Hematopoietic multipotent progenitor cell (in vitro differentiated cells): ENCODE measurements around a stretch of chr2.

DNA sequence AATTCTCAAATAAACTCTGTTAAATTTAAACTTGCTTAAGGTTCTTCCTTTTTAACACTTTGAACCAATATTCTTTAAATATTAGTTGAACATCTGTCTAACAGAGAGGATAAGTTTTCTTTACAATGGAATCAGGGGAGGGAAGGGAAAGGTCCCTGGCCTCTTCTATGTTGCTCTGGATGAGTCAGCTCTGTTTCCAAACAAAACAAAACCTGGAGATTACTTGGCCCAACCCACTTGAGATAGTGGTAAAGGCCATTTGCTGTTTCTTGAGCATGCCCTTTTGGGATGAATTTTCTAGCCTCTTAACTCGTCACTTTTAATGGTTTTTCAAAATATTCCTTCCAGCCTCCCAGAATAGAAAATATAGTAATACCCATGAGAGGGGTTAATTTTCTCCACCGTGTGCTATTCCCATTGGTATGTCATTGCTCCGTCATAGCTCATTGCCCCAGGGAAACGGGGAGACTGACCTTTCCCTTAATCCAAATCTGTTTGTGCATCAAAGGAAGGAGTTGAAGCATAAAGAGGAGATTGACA lies 112.2 kb upstream of the FHL2 start:
- CAGE, long polyA plus RNA = no peak

DNA sequence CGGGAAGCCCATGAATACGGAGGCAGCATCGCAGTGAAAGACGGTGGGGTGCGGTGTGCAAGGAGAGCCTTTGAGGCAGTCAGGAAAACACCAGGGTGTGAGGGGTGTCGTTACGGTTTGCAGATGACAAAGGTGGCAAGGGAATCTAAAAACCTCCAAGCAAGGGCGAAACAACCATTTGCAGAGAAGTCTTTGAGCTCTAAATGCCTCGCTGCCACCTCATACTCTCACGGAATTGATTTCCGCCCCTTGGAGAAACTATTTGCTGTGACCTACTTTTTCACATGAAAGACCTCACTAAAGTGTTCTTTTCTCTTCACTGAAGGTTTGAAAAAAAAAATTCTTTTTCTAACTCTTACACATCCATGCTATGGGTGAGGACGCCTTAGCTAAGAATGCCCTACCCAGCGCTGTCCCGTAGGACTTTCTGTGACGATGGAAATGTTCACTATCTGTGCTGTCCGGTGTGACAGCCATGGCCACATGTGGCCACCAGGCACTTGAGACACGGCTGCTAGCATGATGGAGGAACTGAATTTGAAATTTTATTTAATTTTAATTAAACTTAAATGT lies 169.4 kb upstream of the FHL2 start:
- CAGE, long polyA plus RNA = no peak

GRCh38 chr2:105856734-105857535 lies 112.2 kb downstream of the NCK2 start:
- CAGE, long polyA plus RNA = no peak

- CAGE, long polyA plus RNA = no peak
Observed at GRCh38 chr2:105934868-105935461, 130.5 kb upstream of the ECRG4 start.

GRCh38 chr2:106066149-106066393 lies 583 bp downstream of the ECRG4 start:
- CAGE, long polyA plus RNA = no peak

DNA sequence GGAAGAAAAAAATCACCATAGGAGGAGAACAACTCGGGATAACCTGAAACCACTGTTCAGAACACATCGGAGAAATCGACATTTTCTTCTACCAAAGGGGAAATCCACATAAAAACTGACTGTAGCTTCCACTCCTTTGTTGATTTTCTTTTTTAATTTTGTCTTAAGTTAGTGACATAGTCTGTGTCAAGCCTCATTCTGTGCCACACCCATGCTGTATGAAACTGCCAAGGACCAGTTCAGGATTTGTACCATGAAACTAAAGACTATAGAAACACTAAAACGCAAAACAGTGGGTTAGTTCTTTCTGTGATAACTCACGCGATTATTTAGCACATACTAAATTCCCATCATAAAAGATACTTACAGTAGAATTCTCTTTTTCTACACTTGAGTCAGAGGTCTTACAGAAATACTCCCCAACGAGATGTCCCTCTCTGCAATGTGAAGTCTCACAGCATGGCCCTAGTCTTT lies 54.5 kb downstream of the UXS1 start:
- CAGE, long polyA plus RNA = no peak

DNA sequence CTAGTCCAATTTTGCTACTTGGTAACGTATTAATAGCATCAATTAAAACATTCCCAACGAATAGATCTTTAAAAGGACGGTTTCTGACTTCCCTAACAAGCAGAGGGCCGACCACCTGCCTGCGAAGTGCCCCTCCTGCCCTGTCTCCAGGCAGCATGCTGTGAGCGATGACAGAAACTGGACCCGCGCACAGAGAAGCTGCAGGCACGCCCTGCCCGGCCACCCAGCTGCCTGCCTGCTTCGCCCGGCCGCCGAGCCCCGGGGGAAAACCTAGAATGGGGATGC lies 856 bp downstream of the UXS1 start:
- CAGE, long polyA plus RNA = no peak

- CAGE, long polyA plus RNA = no peak
Observed at GRCh38 chr2:106384448-106385131, 83.6 kb downstream of the RGPD3 start.

DNA sequence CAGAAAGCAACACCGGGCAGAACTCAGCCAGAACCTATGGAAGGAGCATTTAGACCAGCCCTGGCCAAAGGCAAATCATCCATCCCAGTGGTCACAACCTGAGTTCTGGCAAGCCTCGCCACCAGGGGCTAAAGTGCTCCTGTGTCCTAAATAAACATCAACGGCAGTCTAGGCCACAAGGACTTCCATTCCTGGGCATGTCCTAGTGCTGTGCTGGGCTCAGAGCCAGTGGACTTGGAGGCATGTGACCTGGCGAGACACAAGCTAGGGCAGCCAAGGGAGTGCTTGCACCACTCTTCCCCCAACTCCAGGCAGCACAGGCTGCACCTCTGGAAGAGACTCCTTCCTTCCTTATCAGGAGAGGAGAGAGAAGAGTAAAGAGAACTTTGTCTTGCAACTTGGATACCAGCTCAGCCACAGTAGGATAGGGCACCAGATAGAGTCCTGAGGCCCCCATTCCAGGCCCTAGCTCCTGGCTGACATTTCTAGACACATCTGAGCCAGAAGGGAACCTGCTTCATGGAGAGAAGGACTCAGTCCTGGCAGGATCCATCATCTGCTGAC lies 68.9 kb downstream of the ST6GAL2 start:
- CAGE, long polyA plus RNA = no peak

DNA sequence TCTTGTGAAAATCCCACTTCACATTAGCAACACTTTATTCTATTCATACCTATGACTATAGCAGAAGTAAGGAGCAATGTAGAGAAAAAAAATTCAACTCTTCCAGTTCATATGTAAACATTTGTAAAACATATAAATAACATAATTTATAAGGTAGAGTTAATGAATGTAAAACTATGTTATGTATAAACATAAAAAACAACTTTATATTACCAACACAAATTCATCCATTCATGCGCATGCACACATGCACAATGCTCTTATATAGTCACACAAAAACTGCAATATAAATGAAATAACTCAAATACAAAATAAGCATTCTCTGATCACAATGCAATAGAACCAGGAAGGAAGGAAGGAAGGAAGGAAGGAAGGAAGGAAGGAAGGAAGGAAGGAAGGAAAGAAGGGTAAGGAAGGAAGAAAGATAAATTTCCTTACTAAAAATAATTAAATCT lies 381.8 kb upstream of the RGPD4 start:
- CAGE, long polyA plus RNA = no peak

DNA sequence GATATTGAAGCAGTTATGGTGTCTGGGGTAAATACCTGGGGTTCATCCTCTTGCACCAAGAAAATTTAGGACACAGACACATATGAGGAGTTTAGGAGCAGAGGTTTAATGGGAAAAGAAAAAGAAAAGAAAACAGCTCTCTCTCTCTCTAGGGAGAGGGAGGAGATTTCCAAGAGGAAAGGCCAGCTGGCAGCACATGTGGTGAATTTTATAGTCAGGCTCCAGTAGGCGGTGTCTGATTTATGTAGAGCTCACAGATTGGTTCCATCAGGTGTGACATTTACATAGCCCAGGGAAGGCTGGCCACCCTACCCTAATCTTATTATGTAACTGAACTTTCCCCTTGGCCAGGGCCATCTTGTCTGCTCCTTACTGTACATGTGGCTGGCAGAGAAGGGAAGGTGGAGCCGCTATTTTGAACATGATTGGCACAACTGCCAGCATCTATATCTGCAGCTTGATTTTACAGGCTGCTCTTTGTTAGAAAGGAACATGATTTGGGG lies 297.5 kb upstream of the RGPD4 start:
- CAGE, long polyA plus RNA = no peak

DNA sequence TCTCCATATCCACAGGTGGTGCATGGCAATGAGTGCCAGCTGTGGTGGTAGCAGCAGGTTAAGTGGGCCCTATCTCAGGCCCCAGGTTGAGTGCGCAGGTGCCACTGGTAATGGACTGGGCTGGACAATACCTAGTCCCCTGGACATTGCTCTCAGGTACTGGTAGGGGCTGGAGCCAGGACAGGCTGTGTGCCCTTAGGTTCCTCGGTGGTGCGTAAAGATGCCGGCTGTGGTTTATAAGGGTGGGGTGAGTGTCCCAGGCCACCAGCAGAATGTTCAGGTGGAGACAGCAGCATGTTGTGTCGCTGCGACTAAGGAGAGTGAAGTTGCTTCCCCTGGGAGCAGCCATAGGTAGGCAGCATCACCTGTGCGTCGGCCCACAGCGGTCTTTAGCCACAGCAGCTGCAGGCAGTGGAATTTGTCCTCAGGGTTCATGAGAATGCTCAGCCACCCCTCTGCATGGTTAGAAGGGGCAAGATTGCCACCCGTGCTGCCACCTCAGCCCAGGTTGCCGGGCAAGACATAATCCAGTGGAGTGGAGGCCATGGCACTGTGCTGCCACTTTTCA lies 14.9 kb downstream of the GCC2 start:
- CAGE, long polyA plus RNA = no peak

DNA sequence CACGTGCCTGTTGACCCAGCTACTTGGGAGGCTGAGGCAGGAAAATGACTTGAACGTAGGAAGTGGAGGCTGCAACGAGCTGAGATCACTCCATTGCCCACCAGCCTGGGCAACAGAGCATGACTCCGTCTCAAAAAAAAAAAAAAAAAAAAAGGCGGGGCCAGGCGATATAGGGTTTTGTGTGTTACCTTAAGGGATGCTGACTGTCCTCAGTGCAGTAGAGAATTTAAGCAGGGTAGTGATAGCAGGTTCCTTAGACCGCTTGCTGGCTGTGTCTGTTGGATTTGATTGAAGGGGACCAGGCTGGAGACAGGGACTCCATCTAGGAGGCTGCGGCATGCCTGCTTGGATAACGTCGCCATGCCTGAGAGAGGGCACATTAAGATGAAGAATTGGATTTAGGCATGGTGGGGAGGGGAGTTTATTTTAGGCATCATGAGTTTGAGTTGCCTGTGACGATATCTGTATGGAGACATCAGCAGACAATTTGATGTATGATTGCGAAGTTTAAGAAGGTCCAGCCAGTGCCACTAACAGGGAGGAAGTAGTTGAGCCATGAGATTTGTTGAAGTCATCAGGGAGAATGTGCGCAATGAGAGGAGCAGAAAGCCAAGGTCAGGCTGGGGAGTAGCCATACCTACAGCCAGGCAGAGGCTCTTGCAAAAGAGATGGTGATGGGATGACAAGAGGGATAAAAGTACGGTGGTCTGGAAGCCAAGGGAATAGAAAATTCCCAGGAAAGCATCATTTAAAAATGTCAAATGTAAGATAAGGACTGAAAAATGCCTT lies 50.9 kb downstream of the LIMS1 start:
- CAGE, long polyA plus RNA = no peak

GRCh38 chr2:108614598-108615087 lies 80.4 kb downstream of the LIMS1 start:
- CAGE, long polyA plus RNA = no peak

DNA sequence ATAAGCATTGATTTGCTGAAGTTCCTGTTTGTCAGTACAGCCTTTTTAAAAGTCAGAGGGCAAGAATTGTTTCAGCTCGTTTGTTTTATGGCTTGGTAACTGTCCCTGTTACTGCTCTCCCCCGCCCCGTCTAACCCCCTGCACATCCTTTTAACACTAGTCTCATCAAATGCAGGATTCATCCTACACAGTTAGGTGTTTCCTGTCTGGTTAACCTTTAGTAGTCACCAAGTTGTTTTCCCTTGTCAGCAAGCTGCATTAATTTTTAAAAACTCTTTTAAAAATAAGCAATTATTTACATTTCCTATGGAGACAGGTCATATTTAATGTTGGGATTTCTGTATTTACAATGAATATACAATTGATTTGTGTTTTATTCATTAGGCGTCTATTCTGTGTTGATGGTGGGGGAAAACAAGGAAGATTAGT lies 84.7 kb downstream of the LIMS1 start:
- CAGE, long polyA plus RNA = no peak

DNA sequence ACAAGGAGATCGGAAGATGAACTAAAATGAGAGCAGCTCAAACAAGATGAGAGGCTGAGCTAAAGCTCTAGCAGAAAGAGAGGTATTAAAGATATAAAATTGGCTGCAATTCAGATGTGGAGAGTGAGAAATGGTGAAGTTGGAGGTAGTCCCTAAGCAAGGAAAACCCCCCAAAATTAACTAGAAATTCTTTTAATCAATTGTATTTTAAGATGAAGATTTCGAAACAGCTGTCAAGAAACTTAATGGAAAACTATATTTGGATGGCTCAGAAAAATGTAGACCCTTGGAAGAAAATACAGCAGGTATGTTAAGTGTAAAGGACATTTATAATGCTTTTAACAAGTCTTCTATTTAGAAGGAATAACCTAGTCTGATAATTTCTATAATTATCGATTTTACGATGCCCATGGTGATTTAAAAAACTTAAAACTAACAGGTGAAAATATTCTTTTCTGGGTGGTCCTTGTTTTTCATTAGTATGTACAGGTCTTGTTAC lies 14.2 kb upstream of the CCDC138 start:
- CAGE, long polyA plus RNA = no peak

- CAGE, long polyA plus RNA = no peak
Observed at GRCh38 chr2:108774105-108774459, 12.5 kb upstream of the CCDC138 start.

DNA sequence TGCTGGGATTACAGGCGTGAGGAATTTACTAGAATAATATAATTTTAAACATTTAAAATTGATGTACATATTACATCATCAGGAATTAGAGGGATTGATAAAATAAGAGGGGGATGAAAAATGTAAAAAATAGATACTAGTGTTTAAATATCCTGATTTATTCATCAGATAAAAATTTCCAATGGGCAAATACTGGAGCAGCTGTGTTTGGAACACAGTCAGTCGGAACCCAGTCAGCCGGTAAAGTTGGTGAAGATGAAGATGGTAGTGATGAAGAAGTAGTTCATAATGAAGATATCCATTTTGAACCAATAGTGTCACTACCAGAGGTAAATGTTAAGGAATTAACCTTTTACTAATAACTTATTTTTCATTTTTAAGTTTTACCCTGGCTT lies 5.5 kb upstream of the CCDC138 start:
- CAGE, long polyA plus RNA = no peak

GRCh38 chr2:109143435-109144355 lies 14.7 kb downstream of the SH3RF3 start:
- CAGE, long polyA plus RNA = no peak

DNA sequence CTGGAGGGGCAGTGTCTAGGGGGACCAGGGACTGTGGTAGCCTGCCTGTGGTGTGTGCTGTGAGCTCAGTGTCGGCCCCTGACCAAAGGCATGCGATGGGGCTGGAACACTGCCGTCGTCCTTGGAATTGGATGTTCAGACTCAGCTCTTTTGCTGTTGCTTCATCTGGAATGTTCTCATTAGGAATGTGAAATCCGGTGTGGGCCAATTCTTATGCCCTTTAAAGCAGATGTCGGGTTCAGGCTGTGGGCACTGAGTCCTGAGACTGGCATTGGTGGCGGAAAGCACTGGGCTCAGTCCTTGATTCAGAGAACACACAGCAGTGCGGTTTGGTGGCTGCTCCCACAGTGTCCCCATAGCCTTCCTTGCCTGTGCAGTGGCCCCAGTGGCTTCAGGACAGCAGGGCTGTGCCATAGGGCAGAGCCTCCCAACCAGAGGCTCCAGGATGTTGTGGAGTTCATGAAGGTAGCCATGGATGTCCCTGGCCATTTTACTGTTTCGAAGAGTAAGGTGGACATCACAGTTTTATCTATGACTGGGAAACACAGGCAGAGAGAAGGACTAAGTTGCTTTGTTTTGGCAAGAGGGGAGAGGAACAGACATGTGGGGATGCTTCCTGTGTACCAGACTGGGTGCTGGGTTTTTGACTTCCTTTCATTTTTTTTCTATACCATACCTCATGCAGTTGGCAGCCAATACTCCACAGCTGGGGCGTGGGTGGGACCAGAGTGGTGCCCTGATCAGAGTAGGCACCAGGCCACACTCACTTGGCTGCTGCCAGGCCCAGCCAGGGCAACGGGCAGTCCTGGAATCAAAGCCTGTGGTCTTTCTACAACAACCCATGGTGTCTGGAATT lies 44.9 kb downstream of the SH3RF3 start:
- CAGE, long polyA plus RNA = no peak